ENCODE measurements around the gene TMEM168.

GRCh38 chr7:112081804-112082661, 124.2 kb downstream of the DOCK4 start:
- PRO-cap, 4 experiments = peak in 1 of 4 experiments; most common minus-strand start chr7:112081960 (in 1)
- RAMPAGE, long total RNA, 2 experiments = no peak in any of the 2 experiments
- RRBS = no CpG with 5 or more reads among the region's 10 CpGs

GRCh38 chr7:112157158-112157689, 49.0 kb downstream of the DOCK4 start:
- PRO-cap, 4 experiments = no peak in any of the 4 experiments
- RAMPAGE, long total RNA, 2 experiments = start-site peak on the minus strand in 1 of 2 experiments, at chr7:112157270-112157298 at its widest, 6 reads per replicate
- RRBS = no CpG with 5 or more reads among the region's 5 CpGs

- PRO-cap, 4 experiments = no peak in any of the 4 experiments
- RAMPAGE, long total RNA, 2 experiments = no peak in any of the 2 experiments
- RRBS = no CpG with 5 or more reads among the region's 10 CpGs
Observed at GRCh38 chr7:112195854-112196584, 10.2 kb downstream of the DOCK4 start.

DNA sequence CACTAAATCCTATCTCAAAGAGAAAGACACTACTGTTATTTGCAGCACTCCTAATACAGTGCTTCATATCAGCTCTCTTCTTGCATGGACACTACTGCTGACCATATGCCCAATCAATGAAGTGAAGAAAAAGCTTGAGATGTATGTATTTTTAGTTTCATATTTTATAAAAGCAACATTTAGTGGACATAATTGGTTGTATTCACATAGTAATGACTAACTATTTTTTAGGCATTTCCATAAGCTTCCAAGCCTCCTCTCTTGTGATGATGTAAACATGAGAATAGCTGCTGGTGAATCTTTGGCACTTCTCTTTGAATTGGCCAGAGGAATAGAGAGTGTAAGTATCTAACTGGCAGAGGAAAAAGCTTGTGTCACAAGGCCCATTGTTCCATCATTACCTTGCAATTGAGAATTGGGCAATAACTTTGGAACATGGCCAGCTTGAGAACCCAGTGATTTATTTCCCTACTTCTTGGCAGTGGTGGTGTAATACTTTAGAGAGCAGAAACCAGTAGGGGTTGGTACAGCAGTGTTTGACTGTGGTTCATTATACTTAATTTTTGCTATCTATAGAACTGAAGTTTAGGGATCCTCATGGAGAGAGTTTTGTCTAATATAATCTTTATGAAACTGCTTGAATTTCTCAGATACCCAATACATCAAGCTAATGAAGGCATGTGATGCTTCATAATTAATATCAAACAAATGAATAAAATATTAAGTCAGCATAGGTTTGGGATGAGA, 12.0 kb downstream of the IFRD1 start:
- PRO-cap, 4 experiments = no peak in any of the 4 experiments
- RAMPAGE, long total RNA, 2 experiments = no peak in any of the 2 experiments

DNA sequence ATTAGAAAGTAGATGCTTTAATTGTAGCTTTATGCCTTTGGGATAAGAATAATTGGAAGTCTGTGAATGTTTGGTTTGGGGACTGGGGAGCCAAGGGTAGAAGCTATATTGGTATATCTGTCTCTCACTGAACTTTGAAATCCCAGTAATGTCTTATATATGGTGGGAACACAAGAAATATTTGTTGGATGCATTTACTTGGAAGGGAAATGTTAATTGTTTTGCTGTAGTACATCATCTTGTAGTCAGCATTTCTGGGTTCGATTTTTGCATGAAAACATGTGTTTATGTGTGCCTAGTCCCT, 13.3 kb upstream of the LSMEM1 start:
- PRO-cap, 4 experiments = no peak in any of the 4 experiments
- RAMPAGE, long total RNA, 2 experiments = no peak in any of the 2 experiments
- RRBS = no CpG with 5 or more reads among the region's 1 CpG

DNA sequence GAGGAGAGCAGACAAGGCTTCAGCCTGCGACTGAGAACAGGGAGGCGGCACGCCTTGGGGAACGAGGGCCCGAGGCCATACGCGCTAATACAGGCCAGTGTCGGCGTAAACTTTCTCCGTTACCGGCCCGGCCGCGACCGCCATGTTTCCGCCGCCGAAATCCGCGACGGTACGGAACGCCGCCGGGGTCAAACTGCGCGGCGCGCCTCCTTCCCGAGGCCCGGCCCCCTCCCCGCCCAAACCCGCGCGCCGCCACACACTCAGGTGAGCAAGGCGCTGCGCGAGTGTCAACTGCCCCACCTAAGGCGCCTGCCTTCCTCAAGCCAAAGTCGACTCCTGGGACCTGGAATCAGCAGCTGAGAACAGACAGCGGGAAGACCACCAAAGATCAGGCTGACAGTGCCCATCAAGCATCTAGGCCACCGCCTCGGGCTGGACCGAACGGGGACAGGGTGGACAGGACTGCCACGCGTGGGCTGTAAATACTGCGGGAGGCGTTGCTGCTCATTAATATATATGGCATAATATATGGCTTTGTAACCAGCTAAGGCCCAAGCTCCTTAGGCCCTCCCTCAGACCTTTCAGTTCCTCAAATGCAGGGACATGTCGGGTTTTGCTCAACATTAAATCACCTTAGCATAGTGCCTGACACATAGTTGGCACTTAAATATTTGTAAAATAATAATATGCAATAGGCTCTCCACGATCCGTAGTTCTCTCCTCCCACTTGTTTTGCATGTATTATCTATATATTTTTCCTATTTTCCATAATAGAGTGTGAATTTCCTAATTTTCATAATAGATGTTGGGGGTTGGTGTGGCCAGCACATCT, at the start of gene TMEM168:
Gene TMEM168 (minus strand): TSS at position 165 of the 832 bp plus-strand sequence.
- PRO-cap, 4 experiments = peak in 4 of 4 experiments; most common plus-strand start position 239 of the sequence (in 2); most common minus-strand start position 162 of the sequence (in 2)
- RAMPAGE, long total RNA, 2 experiments = start-site peak on the minus strand in 1 of 2 experiments, centred at position 162 of the sequence, 133 reads per replicate
- RRBS = under 1% methylated on average over 16 of the region's 53 CpGs

GRCh38 chr7:113263527-113264203, 145.3 kb upstream of the SMIM30 start:
- PRO-cap, 4 experiments = no peak in any of the 4 experiments
- RAMPAGE, long total RNA, 2 experiments = no peak in any of the 2 experiments
- RRBS = no CpG with 5 or more reads among the region's 16 CpGs

GRCh38 chr7:113593489-113594376, 325.1 kb downstream of the PPP1R3A start:
- PRO-cap, 4 experiments = no peak in any of the 4 experiments
- RAMPAGE, long total RNA, 2 experiments = no peak in any of the 2 experiments
- RRBS = no CpG with 5 or more reads among the region's 40 CpGs

GRCh38 chr7:114087026-114087799, 168.4 kb upstream of the PPP1R3A start:
- PRO-cap, 4 experiments = peak in 1 of 4 experiments; most common plus-strand start chr7:114087547 (in 1); most common minus-strand start chr7:114087381 (in 1)
- RAMPAGE, long total RNA, 2 experiments = start-site peak on the plus strand in 1 of 2 experiments, at chr7:114087641-114087887 at its widest, 12 reads per replicate
- RRBS = 8% methylated on average over 19 of the region's 66 CpGs

- PRO-cap, 4 experiments = no peak in any of the 4 experiments
- RAMPAGE, long total RNA, 2 experiments = no peak in any of the 2 experiments
- RRBS = no CpG with 5 or more reads among the region's 4 CpGs
Observed at GRCh38 chr7:114397164-114397678, 17.4 kb upstream of the FOXP2 start.

DNA sequence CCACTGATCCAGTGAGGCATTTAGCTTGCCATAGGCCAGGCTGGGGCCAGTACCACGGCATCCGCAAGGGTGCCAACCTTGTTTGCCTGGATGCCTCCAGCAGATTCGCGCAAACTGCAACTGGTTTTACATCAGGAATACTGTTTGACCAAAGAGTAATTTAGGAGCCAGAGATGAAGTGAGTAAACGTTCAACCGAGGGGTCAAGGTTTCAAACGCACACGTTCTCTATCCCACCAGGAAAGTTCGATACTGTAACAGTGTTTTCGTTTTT, 271 bp upstream of the MDFIC start:
- PRO-cap, 4 experiments = no peak in any of the 4 experiments
- RAMPAGE, long total RNA, 2 experiments = no peak in any of the 2 experiments
- RRBS = no CpG with 5 or more reads among the region's 10 CpGs

- PRO-cap, 4 experiments = no peak in any of the 4 experiments
- RAMPAGE, long total RNA, 2 experiments = no peak in any of the 2 experiments
- RRBS = no CpG with 5 or more reads among the region's 9 CpGs
Observed at GRCh38 chr7:114996593-114997481, 74.9 kb downstream of the MDFIC start.

- PRO-cap, 4 experiments = peak in 2 of 4 experiments; most common plus-strand start chr7:116426632 (in 2); most common minus-strand start chr7:116426458 (in 1)
- RAMPAGE, long total RNA, 2 experiments = no peak in any of the 2 experiments
- RRBS = no CpG with 5 or more reads among the region's 3 CpGs
Observed at GRCh38 chr7:116426162-116426850, 73.2 kb upstream of the CAV2 start.

DNA sequence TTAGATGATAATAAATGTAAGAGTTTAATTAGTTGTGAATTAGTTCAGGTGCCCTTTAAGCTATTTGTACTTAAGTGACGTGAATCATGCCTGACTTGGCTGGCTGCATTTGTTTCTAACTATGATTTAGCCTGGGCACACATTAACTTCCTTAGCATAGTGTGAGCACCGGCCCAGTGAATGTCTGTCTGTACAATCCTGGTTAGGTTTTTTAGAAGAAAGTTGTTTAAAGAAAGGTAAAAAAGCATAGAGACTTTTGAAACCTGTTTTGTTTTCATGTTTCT, 43.1 kb upstream of the MET start:
- PRO-cap, 4 experiments = peak in 2 of 4 experiments; most common plus-strand start position 154 of the sequence (in 2)
- RAMPAGE, long total RNA, 2 experiments = no peak in any of the 2 experiments
- RRBS = no CpG with 5 or more reads among the region's 2 CpGs

DNA sequence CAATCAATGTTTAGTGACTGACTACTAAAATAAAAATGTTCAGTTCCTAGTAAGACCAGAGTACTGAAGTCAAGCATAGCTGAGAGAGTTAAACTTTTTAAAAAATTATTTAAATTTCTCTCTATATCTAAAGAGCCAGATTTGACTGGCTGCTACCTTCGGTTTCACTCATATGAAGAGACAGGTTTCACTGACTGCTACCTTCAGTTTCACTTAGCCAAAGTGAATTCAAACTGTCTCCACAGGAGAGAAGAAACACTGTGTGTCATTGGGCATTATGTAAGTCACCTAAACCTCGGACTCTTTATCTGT, 41.7 kb upstream of the MET start:
- PRO-cap, 4 experiments = no peak in any of the 4 experiments
- RAMPAGE, long total RNA, 2 experiments = no peak in any of the 2 experiments
- RRBS = no CpG with 5 or more reads among the region's 2 CpGs

- PRO-cap, 4 experiments = no peak in any of the 4 experiments
- RAMPAGE, long total RNA, 2 experiments = no peak in any of the 2 experiments
- RRBS = no CpG with 5 or more reads among the region's 6 CpGs
Observed at GRCh38 chr7:116726860-116727723, 55.1 kb downstream of the MET start.

GRCh38 chr7:116812744-116813421, 49.5 kb upstream of the CAPZA2 start:
- PRO-cap, 4 experiments = no peak in any of the 4 experiments
- RAMPAGE, long total RNA, 2 experiments = no peak in any of the 2 experiments
- RRBS = no CpG with 5 or more reads among the region's 3 CpGs

DNA sequence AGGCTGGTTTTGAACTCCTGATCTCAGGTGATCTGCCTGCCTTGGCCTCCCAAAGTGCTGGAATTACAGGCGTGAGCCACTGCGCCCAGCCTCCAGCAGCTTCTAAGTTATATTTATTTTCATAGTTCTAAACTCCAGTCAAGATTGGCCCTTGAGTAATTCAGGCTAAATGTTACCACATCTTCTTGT, 49.1 kb upstream of the CAPZA2 start:
- PRO-cap, 4 experiments = no peak in any of the 4 experiments
- RAMPAGE, long total RNA, 2 experiments = no peak in any of the 2 experiments
- RRBS = no CpG with 5 or more reads among the region's 2 CpGs

- PRO-cap, 4 experiments = no peak in any of the 4 experiments
- RAMPAGE, long total RNA, 2 experiments = no peak in any of the 2 experiments
- RRBS = no CpG with 5 or more reads among the region's 6 CpGs
Observed at GRCh38 chr7:116971913-116972319, 18.6 kb downstream of the ST7 start.

DNA sequence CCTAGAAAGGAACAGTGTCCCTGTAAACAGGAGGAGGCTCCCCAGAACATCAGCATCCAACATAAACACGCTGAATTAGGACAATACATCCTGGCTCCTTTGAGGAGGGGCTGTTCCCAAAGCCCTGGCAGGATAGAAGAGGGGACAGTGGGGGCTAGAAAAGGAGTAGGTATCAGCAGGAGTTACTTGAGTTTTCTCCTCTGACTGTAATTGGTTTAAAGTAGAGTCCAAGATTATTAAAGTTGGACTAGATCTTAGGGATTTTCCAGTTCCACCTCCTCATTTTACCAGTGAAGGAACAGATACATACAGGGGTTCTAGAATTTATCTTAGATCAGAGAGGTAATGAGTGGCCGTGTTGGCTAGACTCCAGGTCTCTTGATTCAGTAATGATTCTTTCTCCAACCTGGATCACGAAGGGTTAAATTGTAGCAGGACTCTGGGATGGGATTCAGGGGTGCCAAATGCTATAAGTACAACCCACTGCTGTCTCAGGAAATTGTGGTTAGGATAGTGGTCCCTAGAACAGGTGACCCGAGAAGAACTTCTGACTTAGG, 58.0 kb downstream of the ST7 start:
- PRO-cap, 4 experiments = no peak in any of the 4 experiments
- RAMPAGE, long total RNA, 2 experiments = no peak in any of the 2 experiments
- RRBS = no CpG with 5 or more reads among the region's 4 CpGs